Daoy (cell line): ENCODE measurements around the genes INSYN1, STRA6, MPI and SCAMP5.

DNA sequence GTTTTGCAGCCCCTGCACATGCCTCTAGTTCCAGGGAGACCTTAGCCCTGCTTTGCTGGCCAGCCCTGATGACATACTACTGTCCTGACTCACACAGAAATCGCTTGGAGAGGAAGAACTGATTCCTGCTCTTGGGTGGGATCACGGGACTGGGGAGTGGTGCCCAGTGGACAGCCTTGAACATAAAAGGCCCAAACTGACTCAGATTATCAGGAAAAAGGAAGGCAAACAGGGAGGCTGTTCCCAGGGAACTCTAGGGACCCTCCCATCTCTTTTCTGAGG, 5.0 kb downstream of the CD276 start:
- RAMPAGE, long total RNA: no peak

DNA sequence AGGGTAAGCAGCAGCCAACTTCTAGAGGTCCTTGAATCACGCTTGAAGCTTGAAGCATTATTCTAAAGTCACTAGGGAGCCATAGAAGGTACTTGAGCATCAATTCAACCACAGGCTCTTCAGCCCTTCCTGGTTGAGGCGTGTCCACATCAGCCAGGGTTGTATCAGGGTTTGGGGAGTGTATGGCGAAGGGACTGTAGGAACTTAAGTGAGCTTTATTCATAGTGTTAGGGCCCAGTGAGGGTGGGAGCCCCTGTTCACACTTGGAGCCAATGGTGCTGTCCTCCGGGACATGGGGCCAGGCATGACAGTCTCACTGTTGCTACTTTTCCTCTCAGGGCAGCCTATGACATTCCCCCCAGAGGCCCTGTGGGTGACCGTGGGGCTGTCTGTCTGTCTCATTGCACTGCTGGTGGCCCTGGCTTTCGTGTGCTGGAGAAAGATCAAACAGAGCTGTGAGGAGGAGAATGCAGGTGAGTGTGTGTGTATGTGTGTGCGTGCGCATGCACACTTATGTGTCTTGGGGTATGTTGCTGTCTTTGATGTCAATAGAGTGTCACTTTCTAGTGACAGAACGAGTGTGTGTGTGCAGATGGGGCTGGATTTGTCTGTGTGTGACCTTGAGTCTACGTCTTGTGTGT, 23.9 kb downstream of the CD276 start:
- RAMPAGE, long total RNA: no peak

GRCh38 chr15:73751539-73752002, 1.6 kb downstream of the INSYN1 start:
- RAMPAGE, long total RNA: no peak

- RAMPAGE, long total RNA: no peak
These were observed at the start of gene INSYN1 for GRCh38 chr15:73753051-73753603. TSS of gene INSYN1 (minus strand) at chr15:73753351.

DNA sequence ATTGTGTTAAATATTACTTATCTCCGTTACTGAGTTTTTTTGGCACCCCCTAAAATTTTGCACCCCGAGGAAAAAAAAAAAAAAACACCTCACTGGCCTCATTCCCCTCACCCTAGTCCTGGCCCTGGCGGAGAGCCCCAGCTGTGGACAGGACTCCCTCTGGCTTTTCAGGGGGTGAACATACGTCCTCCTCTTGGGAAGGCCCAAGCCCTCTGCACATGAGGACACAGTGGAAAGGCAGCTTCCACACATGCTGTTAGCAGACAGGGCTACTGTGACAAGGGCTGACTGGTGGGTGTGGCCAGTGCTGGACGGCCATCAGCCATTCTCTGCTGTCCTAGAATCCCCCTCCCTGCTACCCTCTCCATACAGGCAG, 2.5 kb downstream of the LOXL1 start:
- RAMPAGE, long total RNA: no peak

DNA sequence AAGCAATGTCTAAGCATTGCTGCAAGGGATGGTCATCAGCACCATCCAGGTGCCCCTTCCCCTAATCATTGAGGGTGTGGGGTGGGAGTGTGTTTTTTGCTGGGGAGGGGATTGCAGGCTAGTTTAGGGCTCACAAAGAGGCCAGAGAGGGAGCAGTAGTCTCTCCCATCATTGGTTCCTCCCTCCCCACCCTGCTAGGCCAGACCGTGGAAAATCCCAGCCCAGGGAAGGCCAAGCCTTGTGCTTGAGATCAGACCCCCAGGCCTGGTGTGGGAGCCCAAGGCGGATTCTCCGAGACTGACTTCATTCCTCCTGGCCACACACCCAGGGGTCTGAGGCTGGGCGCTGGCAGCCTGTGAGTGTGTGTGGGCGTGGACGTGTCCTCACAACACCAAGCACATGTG, 4.0 kb downstream of the LOXL1 start:
- RAMPAGE, long total RNA: no peak

GRCh38 chr15:73946329-73946963, 20.2 kb downstream of the LOXL1 start:
- RAMPAGE, long total RNA: no peak

GRCh38 chr15:73989130-73989833, 2.8 kb downstream of the STOML1 start:
- RAMPAGE, long total RNA: no peak

GRCh38 chr15:74174752-74175401, 1.4 kb downstream of the ISLR start:
- RAMPAGE, long total RNA: no peak

DNA sequence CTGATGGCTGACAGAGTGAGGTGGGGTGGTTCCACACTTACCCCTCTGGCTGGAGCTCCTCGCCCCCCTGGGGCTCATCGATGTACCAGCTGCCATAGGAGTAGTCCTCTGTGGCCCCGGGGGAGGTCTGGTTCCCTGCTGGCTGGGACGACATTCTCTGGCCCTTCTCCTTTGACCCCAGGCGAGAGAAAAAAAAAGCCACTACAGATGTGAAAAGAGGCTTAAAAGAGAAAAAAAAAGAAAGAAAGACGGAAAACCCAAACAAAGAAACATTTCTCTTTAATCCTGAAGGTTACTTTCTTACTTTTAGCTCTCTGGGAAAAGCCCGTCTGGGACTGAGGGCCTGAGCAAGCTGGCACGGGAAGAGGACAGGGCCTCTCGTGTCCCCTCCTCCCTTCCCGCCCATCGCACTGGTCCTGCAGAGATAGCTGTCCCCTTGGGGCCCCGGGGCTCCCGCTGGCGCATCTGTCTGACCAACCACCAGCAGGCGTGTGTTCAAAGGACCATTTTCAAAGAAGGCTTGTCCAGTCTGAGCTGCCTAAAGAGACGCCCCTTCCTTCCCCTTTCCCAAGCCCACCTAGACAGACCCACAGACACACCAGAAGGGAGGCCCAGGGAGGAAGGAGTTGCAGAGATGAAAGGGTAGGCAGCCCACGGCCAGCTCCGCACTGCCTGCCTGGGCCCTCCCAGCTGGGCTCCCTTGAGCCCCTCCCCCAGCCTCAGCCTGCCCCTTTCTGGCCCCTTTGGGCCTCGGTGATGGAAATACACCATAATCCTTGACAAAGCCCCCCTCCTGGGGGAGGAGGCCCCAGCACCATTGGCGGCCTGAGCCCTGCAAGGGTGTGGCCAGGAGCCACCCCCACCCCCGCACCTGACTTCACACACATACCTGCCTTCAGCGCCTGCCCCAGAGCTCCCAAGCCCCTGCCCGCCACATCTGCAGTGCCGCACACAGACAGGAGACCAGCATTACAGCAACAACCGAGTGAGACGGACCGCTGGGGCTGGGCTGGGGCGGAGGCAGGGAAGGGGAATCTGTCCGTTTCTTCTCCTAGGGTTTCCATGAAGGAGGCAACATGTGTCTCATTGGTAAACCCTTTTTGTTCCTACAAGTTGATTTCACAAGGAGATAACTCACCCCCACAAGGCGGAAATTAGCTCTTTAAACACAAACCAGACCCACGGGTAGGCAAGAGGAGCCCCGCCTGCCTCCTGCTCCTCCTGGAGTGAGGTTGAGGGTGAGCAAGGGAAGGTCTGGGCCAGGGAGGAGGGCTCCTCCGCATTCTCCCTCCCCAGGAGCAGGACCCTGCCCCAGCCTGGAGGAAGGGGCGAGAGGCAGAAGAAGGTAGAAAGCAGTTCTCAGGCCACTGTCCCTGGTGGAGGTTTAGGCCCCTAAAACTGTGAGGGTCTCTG, at the start of gene STRA6:
TSS of gene STRA6 (minus strand) at position 674 of the 1,413 bp plus-strand sequence.
- RAMPAGE, long total RNA: no peak

DNA sequence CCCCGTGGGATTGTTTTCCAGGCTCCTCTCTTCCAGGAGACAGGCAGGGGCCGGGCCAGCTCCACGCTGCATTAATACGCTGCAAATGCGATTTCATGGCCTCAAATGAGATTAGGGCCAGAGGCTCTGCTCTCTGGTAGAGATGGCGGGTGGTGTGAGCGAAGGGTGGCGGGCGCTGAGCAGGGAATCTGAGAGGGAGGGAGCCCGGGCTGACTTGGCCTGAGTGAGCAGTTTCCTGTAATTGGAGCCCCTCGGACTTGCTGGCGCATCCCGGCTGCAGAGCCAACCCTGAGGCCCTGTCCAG, 7.4 kb upstream of the CCDC33 start:
- RAMPAGE, long total RNA: no peak

DNA sequence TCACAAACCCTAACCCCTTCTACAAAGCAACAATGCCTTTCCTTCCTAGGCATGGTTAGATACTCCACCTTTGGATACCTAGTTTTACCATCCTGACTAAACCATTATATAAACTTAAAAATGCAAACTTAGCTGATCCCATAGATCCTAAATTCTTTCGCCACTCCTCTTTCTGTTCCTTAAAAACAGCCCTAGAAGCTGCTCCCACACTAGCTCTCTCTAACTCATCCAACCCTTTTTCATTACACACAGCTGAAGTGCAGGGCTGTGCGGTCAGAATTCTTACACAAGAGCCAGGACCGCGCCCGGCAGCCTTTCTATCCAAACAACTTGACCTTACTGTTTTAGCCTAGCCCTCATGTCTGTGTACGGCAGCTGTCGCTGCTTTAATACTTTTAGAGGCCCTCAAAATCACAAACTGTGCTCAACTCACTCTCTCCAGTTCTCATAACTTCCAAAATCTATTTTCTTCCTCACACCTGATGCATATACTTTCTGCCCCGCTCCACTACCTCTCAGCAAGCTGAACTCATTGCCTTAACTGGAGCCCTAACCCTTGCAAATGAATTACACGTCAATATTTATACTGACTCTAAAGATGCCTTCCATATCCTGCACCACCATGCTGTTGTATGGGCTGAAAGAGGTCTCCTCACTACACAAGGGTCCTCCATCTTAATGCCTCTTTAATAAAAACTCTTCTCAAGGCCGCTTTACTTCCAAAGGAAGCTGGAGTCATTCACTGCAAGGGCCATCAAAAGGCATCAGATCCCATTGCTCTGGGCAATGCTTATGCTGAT, 9.8 kb downstream of the CYP11A1 start:
- RAMPAGE, long total RNA: no peak

DNA sequence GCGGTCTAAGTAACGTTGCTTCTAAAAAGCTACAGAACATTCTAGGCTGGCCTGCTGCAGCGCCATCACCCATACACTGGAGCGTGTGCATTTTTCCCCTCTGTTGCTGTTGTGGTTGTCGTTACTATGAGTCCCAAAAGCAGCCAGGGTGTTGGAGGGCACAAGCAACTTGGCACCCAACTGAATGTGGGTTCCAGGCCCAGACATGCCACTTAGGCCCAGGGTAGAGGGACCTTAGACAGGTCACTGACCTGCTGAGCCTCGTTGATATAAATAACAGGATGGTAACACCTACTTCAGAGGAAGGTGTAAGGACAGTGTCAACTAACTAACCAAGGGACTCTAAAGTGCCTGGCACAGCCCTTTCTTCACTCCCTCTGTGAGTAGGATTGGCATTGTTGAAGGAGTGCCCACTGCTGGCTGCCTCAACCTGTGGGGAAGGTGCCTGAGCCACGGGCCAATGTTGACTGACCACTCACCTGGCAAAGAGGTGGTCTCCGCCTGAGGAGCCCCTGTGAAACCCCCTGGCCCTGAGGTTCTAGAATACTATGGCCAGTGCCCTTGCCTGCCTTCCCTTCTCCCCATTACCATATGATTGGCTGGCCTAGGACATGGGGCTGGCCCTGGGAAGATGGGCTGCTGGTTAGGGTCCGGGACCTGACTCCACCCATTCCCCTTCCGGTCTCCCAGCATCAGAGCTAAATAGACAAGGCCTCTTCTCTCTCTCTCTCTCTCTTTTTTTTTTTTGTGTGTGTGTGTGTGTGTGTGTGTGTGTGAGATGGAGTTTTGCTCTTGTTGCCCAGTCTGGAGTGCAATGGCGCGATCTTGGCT, 3.6 kb downstream of the CSK start:
- RAMPAGE, long total RNA: no peak

DNA sequence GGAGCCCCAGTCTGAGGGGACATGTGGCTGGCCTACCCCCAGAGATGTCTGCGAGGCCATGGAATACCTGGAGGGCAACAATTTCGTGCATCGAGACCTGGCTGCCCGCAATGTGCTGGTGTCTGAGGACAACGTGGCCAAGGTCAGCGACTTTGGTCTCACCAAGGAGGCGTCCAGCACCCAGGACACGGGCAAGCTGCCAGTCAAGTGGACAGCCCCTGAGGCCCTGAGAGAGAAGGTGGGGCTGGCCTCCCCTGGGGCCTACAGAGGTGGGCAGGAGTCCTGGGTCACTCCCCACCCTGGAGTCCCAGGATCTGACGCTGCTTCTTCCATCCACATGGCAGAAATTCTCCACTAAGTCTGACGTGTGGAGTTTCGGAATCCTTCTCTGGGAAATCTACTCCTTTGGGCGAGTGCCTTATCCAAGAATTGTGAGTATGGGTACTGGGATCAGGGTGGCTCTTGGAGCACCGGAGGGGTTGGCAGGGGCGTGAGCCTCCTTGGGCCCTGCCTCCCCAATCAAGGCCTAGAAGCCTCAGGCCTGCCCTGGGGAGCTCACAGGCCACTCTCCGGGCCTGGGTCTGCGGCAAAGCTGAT, 10.9 kb upstream of the LMAN1L start:
- RAMPAGE, long total RNA: no peak

DNA sequence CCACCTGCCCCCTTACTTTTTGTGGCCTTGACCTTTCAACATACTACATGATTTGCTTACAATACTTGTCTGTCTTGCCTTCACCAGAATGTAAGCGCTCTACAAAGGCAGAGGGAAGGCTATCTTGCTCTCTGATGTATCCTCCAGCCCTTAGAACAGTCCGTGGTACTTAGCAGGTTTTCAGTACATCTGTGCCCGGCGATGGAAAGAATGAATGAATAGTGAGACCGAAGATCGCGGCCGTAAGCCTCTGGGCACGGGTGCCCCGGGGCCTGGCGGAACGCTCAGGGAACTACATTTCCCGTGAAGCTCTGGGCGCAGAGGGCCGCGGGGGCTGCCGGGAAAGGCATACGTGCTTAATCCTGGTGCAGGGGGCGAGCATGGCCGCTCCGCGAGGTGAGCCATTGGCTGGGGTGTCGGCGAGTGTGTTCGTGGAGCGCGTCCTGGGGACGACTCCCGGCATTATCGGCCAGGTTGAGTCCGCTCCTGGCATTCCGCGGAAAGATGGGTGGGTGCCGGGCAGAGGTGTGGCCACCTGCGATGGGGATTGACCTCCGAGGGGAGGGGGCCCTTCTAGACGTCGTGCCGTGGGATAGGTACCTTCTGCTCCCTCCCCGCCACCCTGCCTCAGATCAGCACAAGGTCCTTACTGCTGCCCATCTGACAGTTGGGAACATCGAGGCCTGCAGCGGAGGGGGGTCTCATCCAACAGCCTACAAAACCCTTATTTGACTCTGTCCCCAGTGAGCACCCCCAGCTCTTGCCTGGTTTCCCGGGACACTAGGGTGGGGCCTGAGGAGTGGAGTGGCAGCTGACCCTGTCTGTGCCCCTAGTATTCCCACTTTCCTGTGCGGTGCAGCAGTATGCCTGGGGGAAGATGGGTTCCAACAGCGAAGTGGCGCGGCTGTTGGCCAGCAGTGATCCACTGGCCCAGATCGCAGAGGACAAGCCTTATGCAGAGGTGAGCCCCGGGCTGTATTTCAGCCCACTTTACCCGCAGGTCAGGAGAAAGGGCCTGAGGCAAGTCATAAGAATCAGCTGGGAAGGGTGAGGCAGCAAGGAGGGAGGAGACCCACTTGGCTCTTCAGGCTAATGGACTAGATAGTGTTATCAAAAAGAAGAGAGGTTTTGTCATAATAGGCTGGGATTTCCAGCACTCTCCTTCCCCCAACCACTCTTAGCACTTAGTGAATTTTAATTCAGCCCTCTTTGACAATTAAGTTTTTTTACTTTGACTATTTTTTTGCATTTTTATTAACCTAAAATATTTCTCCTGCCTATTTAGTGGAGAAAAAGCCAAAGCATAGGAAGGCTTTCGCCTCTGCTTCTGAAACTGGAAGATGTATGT, at the start of gene MPI:
TSS of gene MPI (plus strand) at position 349 of the 1,348 bp plus-strand sequence.
- RAMPAGE, long total RNA: no peak

GRCh38 chr15:74935116-74935670, 2.7 kb downstream of the COX5A start:
- RAMPAGE, long total RNA: no peak

DNA sequence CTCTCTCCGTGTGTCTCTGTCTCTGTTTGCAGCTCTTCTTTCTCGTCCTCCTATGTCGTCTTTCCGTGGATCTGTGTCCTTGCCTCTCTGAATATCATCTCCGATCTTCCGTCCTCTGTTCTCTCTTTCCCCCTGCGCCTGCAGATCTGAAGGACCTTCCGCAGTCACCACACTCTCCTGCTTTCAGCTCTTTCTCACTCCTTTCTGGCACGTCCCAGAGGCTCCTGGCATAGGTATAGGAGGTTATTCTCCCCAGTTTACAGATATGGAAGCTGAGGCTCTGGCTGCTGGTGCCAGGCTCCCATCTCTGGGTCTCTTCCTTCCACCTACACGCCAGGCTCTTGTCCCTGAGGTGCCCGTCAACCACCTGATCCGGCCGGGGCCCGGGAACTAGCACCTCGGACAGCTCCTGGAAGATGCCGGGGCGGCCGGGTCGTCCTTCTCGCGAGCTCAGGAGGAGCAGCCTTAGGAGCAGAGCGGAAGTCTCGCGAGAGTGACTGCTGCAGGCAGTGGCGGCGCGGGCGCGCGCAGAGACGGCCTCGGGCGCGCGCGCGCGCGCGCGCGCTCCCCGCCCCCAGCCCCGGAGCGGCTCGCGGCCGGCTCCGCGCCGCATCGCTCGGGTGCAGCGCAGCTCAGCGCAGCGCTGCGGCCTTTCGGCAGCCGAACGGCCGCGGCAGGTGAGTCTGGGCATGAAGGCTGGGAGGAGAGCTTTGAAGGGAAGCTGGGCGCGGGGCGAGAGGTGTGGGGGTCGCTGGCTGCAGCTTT, at the start of gene SCAMP5:
TSS of gene SCAMP5 (plus strand) at position 567 of the 765 bp plus-strand sequence.
- RAMPAGE, long total RNA: no peak

- RAMPAGE, long total RNA: no peak
These were observed 41.9 kb downstream of the PPCDC start for GRCh38 chr15:75065114-75065963.

GRCh38 chr15:75177804-75178054, 24.0 kb upstream of the C15orf39 start:
- RAMPAGE, long total RNA: no peak

- RAMPAGE, long total RNA: no peak
These were observed 4.4 kb upstream of the SIN3A start for GRCh38 chr15:75455694-75456512.